Measurements from ENCODE around the gene SLC17A9.

- RRBS = 55% methylated on average over 4 of the region's 29 CpGs
Observed at GRCh38 chr20:62555615-62556415, 80.0 kb upstream of the GATA5 start.

GRCh38 chr20:62559430-62559935, 82.8 kb upstream of the SLCO4A1 start:
- RRBS = no CpG with 5 or more reads among the region's 9 CpGs

GRCh38 chr20:62570666-62571213, 71.6 kb upstream of the SLCO4A1 start:
- RRBS = no CpG with 5 or more reads among the region's 10 CpGs

GRCh38 chr20:62627982-62628682, 14.2 kb upstream of the SLCO4A1 start:
- RRBS = no CpG with 5 or more reads among the region's 10 CpGs

- RRBS = no CpG with 5 or more reads among the region's 16 CpGs
Observed at GRCh38 chr20:62646677-62647597, 4.6 kb downstream of the SLCO4A1 start.

DNA sequence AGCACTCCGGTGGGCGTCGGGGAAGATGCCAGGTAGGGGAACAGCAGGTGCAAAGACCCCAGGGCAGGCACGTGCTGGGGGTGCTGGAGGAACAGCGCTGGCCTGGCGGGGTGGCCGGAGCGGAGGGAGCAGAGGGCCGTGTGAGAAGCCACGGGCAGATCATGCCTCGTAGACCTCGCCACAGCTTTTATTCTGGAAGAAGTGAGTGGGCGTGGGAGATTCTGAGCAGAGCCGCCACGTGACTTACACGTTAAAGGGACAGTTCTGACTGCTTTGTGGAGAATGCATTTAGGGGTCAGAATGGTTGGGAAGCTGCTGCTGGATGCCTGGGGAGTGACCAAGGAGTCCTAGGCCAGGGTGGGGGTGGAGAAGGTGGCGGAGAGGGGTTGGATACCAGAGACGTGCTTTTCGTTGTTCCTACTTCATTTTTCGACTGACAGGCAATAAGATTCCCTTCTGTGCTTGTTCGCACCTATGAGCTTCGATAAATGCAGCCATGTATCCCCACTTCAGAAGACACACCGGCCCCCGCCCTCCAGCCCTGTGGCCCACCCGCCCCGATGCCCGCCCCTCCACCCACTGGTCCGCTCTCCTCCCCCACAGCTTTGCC, 9.5 kb downstream of the NTSR1 start:
- RRBS = 38% methylated on average over 6 of the region's 28 CpGs

DNA sequence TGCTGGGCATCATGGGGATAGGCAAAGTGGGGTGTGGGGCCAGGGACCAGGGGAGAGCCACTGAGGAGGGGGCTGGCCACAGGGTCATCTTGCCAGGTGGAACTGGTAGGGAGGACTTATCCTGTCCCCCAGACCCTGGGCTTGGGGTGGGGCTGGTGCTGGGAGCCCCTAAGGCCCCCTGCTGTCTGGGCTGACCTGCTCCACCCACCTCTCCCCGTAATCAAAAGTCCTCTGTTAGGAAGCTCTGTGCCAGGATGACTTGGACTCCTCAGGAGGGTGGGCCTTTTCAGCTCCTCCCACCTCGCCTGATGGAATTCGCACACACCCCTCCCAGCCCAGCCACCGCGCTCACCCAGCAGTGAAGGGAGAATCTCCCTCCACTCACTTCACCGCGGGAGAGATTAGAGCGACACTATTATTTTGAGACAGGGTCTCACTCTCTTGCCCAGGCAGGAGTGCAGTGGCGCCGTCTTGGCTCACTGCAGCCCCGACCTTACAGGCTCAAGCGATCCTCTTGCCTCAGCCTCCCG, 1.5 kb upstream of the COL9A3 start:
- RRBS = no CpG with 5 or more reads among the region's 13 CpGs

GRCh38 chr20:62815824-62816539, 868 bp upstream of the COL9A3 start:
- RRBS = 31% methylated on average over 16 of the region's 33 CpGs

GRCh38 chr20:62824909-62825451, 8.1 kb downstream of the COL9A3 start:
- RRBS = 62% methylated on average over 3 of the region's 25 CpGs

- RRBS = no CpG with 5 or more reads among the region's 14 CpGs
Observed at GRCh38 chr20:62874139-62874661, 12.6 kb upstream of the TCFL5 start.

DNA sequence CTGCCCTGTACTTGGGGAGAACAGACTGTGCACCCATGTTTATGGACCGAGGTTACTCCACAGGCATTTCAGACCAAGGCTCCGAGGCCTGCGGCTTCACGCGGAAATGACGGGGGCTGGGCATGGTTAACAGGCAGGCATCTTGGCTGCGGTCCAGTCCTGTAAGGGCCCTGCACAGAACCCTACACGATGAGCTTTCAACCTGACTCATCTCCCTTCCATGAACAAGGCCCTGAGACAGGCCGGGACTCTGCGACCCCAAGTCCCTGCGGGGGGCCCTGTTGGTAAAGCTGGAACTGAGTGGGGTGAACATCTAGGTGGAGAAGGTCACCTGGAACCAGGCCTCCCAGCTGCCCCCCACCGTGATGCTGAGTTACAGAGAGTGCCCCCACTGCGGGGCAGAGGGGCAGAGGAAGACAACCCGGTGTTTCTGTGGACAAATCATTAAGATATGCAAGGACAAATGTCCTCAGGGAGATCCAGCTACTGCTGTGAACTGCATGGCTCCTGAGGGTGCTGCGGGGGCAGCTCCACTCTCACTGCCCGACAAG, 26.0 kb upstream of the TCFL5 start:
- RRBS = no CpG with 5 or more reads among the region's 16 CpGs

DNA sequence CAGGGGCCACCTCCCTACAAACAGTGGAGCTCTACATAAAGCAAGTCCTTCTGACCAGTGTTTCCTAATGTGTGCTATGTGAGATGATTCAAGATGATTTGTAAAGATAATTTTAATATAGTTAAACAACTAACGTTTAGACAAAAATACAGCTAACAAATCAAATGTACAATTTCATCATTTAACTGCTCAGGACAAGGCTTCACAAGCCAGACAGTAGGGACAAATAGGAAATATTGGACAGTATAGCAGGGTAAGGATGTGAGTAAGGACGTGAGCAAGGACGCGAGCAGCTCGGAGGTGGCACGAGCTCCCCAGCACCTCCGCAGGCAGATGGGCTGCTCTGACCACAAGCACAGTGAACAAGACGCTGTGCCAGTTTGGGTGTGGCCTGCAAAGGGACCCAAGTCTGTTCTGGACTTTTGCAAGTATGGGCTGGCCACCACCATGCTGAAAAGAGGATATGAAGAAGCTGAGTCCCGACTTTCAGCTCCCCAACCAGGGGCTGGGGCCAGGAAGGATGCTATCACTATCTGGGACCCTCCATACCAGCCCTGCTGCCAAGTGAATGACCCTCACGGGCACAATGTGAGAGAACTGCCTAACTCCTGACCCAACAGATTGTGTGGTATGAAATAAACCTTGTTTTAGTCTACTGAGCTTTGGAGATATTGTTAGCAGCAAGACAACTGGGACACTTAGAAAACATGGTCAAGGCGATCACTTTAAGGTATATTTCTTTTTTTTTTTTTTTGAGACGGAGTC, 14.4 kb downstream of the DIDO1 start:
- RRBS = no CpG with 5 or more reads among the region's 12 CpGs

DNA sequence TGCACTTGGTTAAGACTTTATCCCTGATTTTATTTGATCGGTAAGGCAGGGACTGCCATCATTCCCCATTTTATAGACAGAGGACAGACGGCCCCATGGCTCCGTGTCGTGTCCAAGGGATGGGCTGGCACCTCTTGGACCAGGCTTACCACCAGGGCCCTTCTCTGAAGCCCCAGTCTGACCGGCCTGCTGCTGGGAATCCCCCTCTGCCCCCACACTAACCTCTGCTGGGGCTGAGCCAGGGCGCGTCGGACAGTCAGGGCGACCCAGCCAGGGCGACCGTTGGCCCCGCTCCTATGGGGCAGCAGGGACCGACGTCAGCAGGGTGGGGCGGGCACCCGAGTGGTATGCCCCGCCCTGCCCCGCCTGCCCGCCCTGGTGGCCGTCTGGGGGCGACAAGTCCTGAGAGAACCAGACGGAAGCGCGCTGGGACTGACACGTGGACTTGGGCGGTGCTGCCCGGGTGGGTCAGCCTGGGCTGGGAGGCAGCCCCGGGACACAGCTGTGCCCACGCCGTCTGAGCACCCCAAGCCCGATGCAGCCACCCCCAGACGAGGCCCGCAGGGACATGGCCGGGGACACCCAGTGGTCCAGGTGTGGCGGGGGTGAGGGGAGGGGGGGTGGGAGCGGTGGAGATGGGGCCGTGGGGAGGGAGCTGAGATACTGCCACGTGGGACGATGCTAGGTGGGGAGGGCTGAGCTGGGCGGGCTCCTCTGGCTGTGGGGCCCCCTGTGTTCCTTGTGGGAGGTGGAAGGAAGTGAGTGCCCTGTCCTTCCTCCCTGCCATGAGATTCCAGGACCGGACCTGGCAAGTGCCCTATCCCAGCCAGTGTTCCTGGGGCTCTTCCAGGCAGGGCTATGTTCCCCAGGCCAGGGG, at the start of gene SLC17A9:
Gene SLC17A9, plus strand, starts transcription at position 414 of the 877 bp plus-strand sequence.
- RRBS = 82% methylated on average over 6 of the region's 41 CpGs

DNA sequence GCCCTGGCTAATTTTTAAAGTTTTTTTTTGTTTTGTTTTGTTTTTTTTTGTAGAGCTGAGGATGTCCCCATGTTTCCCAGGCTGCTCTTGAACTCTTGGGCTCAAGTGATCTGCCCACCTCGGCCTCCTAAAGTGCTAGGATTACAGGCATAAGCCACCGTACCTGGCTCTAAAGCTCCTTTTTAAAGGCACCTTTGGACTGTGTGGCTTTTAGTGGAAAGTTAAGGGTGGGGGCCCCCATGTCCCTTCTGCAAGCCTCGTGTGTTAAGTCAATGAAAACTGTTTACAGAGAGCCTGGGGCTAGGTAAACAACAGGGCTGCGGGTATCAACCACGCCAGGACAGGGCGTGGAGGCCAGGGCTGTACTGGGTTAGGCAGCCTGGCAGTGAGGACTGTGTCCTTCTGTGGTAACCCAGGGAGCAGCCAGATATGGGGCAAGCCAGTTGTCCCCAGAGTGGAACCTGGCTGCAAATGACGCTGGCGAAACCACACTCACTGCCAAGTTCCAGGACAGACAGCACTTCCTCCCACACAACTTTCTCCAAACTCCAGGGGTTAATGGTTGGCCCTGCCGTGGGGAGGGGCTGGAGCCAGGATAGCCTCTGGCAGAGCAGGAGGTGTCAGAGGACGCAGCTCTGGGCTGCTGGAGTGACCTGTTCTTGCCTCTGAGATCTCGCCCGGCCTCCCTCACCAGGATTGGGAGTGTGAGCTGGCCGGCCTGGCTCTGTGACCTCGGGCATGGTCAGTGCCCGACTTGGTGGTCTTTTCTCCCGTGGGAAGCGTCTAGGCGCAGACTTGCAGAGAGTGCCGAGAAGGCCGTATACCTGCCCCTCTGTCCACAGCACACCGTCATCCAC, 3.2 kb downstream of the SLC17A9 start:
- RRBS = no CpG with 5 or more reads among the region's 21 CpGs

GRCh38 chr20:62960642-62961055, 8.1 kb downstream of the SLC17A9 start:
- RRBS = no CpG with 5 or more reads among the region's 15 CpGs

- RRBS = no CpG with 5 or more reads among the region's 11 CpGs
Observed at GRCh38 chr20:62961333-62961540, 8.7 kb downstream of the SLC17A9 start.

DNA sequence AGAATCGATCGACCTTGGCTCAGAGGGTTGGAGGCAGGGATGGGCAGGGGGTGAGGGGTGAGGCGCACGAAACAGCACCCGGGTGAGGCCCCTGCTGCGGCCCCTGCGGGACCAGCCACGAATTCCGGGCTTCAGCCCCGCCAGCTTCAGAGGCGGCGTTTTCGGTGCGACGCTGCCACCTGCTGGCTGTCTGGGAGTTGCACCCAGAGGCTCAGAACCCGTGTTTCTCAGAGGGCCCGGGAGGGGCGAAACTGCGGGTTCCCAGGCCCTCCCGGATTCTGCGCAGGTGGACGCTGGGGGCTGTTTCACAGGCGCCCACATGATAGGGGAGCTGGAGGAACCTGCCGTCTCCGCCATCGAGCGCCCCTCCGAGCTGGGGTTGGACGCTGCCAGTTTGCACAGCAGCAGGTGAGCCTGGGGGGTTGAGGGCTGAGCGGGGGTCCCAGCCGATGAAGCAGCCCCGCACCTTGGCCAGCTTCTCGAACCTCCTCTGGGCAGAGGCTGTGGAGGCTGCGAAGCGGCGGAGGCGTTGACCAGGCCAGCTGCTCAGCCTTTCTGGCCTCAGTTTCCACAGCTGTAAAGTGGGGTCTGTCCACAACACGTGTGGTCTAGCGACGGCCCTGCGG, 2.4 kb upstream of the BHLHE23 start:
- RRBS = 2% methylated on average over 10 of the region's 41 CpGs

- RRBS = 21% methylated on average over 48 of the region's 54 CpGs
Observed at GRCh38 chr20:63175211-63175962, 40.5 kb downstream of the YTHDF1 start.

- RRBS = 81% methylated on average over 38 of the region's 120 CpGs
Observed at GRCh38 chr20:63176803-63177753, 38.9 kb downstream of the YTHDF1 start.

DNA sequence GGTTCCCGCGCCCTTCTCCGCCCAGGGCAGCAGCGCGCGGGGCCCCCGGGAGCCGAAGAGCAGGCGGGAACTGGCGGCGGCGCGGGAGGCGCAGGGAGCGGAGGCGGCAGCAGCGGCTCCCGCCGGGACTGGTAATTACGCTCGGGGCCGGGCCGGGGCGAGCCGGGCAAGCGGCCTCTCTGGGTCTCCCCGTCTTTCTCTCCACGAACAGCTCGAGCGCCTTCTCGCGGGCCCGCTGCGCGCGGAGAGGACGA, 38.2 kb downstream of the YTHDF1 start:
- RRBS = 89% methylated on average over 16 of the region's 37 CpGs

Measured in T47D (cell line).